Peritoneum (tissue), 1 donor: ENCODE data around the gene GABRB1.

DNA sequence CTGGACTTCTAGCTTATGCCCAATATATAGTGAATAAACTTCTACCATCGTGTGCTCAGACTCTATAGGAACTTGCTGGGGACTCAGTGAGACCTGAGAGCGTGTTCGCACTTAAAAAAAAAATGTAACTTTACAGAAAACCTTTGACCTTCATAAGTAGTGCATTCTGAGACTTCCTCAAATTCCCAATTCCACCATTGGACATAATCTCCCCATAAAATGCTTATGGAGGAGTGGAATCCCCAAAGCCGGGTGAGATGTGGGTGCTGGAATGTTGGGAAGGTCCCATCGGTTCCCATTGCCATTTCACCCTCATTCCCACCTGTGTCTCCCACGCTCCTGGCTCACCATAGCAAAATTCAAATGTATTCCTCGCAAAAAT lies 63.9 kb downstream of the PHOX2B start:
- PRO-cap: no peak

GRCh38 chr4:42339788-42340650 lies 57.3 kb upstream of the SHISA3 start:
- PRO-cap: no peak

GRCh38 chr4:42628742-42629055 lies 28.2 kb downstream of the ATP8A1 start:
- PRO-cap: no peak

DNA sequence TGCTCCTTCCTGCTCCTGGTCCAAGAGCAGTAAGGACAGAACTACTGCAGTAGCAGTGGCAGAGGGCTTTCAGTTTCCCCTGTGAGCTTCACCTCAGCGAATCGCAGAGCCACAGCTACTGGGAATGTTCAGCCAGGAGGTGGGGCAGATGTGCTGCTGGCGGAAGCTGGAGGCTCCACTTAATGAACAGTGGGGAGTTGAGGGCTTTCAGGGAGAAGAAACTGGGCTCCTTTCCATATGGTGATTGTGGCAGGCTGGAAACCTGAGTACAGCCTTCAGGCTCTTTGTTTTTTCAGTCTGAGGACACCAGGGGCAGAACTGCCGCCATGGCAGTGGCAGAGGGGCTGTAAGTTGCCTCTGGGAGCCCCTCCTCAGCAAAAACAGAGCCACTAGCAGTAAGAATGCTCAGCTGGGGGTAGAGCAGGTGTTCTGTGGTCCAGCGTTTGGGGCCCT lies 106.1 kb upstream of the GRXCR1 start:
- PRO-cap: no peak

DNA sequence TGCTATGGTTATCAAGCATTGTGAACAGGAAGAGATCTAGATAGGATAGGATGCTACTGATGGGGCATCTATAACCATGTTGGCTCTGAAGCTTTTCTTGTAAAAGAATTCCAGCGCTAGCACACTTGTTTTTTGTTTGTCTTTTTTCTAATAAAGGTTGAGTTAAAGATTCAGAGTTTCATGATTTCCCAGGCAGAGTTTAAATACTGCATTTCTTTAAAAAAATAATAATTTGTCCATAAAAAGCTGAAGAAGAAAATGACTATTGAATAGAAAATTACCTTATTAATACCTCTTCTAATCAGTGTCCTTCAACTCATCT lies 448.4 kb upstream of the GNPDA2 start:
- PRO-cap: no peak

DNA sequence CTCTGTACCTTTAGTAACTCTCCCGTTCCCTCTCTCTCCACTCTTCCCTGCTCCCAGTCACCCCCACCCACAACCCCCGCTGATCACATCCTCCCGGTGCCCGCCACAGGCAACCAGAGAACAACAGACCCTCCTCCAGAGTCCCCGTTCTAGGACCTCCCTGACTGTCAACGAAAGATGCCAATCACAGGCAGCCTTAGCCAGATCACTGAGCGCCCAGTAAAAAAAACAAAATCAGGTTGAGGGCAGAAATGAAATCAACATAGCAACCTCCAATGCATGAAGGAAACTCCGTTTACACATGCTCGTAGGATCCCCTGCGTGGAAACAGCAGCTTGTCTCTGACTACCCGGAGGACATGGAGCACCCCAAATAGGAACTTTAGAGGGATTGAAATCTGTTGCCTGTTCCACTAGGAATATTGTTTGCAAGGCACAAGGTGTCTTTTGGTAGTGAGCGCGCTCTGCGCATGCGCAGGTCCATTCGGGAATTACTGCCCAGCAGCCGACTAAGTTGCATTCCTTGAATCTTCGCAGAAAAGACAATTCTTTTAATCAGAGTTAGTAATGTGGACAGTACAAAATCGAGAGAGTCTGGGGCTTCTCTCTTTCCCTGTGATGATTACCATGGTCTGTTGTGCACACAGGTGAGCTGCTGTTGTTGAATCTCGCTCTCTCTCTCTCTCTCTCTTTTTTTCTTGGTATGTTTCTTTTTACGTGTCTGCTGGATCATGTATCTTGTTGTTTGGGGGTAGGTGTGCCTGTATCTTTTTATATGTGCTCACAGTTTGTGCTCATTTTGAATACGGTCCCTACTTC lies at the start of gene GABRB1:
GABRB1 (plus strand) TSS at position 482 of the 818 bp plus-strand sequence.
- PRO-cap: no peak

DNA sequence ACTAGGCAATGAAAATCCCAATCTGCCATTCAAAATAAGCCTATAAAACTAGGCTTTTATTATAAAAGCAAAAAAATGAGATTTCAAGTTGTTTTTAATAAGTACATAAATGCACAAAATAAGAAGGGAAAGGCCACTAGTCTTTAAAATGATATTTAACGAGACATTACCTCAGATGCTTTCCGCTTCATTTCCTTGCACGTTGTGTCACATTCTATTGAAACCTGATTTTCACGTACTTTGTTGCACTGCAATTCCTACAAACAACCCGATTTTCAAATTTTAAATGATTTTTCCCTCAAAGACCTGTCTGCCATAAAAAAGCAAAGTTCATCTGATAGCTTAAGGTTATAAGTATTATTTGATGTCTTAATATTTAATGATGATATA lies 13.8 kb upstream of the CORIN start:
- PRO-cap: no peak

GRCh38 chr4:48012628-48013225 lies 3.8 kb downstream of the CNGA1 start:
- PRO-cap: no peak

DNA sequence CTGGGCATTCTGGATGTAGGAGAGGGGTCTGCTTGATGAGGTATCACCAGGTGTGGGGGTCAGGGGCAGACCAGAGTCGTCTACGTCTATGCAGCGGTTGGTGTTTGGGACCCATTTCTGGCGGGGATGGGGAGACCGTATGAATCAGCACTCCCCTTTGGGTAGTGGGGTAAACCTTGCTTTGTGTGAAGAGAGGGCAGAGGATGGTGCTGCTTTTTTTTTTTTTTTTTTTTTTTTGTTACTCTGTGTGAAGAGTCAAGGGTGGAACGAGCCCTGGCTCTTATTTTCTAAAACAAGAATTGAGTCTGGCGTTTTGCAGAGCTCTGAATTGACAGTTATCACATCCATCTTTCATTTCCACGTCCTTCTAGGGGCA lies 1.2 kb downstream of the SLAIN2 start:
- PRO-cap: no peak

DNA sequence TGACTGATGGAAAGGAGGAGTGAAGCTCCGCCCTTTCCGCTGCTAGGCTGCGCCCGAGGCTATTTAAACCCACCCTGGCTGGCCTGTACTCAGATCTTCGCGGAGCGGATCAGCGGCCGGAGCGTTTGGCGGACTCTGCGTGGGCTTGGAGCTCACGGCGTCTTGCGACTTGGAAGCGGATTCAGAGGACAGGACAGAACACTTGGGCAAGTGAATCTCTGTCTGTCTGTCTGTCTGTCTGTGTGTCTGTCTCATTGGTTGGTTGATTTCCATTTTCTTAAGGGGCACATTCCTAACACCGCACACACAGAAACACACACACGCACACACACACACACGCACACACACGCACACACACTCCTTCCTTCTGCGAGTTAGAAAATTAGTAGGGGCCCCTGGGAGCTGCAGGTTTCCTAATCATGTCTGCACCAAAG lies 328.9 kb downstream of the CWH43 start:
- PRO-cap: no peak

- PRO-cap: no peak
These were observed 10.3 kb downstream of the DCUN1D4 start for GRCh38 chr4:51853146-51853791.

DNA sequence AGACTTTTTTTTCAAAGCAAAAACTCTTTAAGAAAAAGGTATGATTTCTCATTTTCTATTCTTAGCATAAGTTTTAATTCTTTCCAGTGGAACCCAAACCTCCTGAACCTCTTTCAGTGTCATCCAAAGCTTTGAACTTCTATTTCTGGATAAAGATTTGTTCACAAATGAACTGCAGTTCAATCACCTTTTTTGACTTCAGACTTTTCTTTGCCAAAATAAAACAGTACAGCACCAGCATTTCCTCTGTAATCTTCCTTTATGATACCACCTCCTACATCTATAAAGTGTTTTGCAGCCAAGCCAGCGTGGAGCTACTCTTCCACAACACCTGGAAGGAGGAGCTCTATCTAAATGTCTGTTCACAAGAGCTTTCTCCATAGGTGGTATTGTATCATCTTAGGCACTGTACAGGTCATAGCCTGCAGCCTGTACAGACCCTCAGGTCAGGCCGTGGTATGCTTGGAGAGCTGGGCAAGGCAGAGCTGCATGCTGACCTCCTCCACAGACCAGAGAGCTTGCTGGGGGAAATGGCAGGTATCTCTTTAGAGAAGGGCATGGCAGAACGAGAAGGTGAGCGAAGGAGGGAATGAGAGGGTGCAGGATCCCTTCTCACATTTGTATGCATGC lies 22.1 kb downstream of the DCUN1D4 start:
- PRO-cap: no peak

DNA sequence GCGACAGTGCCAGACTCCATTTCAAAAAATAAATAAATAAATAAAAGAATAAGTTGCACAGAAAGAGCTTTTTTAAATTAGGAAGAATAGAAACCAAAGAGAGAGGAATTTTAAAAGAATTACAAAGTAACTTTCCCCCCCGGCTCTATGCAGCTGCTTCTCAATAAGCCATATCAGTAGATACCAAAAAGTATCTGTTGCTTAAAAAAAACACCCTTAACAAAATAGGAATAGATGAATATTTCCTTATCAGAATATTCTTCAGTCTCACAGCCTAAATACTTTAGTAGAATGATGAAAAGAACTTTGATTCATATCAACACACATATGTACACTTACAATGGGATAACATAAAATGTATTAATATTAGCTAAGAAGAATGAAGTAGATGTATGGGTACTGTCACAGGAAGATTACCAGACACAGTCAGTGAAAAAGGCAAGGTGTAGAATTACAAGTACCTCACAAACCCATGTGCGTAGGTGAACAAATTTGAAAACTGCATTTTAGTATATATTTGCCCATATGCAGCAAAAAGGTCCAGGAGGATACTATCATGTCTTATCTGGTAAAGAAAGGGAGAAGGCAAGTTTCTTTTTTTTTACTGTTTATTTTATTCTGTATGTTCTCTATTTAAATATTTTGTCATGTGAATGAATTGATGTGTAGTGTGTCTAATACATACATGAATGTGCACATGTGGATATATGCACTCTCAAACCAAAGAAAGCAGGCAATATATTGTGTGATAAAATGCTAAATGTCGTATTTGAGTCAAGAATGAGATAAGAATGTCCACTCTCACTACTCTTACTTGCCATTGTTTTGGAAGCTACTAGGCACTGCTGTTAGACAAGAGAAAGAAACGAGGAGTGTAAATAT lies 40.0 kb downstream of the DCUN1D4 start:
- PRO-cap: no peak

- PRO-cap: no peak
These were observed 1.5 kb downstream of the USP46 start for GRCh38 chr4:52657304-52658331.

GRCh38 chr4:52659742-52660132 lies 636 bp upstream of the USP46 start:
- PRO-cap: no peak

GRCh38 chr4:52853290-52853730 lies 8.8 kb upstream of the RASL11B start:
- PRO-cap: no peak

- PRO-cap: no peak
These were observed 37.6 kb downstream of the RASL11B start for GRCh38 chr4:52899650-52900195.

- PRO-cap: no peak
These were observed 81.6 kb downstream of the RASL11B start for GRCh38 chr4:52943658-52944146.

DNA sequence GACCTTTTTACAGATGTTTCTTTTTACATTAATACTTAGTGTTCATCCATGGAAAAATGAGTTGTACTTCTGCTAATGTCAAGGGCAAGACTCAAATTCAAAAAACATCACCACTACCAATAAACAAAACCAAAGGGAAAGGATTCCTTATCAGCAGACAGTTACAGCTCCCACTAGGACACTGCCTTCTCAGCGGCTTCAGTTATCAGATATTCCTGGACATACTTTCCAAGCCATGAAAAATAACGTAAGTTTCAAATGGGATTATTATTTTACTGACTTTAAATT lies 83.3 kb downstream of the RASL11B start:
- PRO-cap: no peak

DNA sequence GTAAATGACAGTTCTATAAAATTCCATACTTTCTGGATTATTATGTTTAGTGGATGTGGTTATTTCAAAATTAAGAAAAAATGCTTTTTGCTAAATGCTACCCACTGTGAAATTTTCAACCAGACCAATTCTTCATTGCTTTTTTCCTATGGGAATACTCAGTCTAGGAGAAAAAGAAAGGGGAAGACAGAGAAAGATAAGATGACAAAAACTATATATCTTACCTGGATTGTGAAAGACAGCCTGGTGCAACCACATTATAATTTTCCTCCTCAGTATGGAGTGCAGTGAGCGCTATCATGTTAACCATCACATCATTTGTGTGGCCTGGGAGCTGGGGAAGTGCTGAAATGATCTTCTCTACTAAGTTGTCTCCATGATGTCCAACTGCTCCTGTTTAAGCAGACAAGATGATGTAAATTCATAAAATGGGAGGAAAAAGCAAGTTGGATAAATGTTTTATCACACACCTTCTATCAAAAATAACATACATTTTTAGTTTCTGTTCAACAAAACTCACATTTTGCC lies 13.4 kb downstream of the SCFD2 start:
- PRO-cap: no peak